ENCODE results near the gene SETD7.

GRCh38 chr4:138239428-138239864 lies 2.7 kb downstream of the SLC7A11 start:
- RRBS = no CpG with 5 or more reads among the region's 1 CpG

DNA sequence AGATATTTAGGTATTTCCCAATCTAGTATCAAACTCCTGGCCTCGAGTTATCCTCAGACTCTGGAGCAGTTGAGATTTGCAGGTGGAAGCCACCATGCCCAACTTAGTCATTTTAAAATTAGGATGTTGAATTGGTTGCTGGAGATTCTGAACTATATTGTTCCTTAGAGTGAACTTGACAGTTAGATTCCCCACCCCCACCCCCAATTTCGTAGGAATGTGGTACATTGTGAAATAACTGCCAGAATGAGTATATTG lies 2.2 kb downstream of the NOCT start:
- RRBS = no CpG with 5 or more reads among the region's 2 CpGs

GRCh38 chr4:139054332-139054952 lies 38.9 kb downstream of the NOCT start:
- RRBS = no CpG with 5 or more reads among the region's 4 CpGs

GRCh38 chr4:139177293-139177749 lies 303 bp upstream of the ELF2 start:
- RRBS = 2% methylated on average over 17 of the region's 46 CpGs

GRCh38 chr4:139401274-139401831 lies 52.6 kb upstream of the RAB33B start:
- RRBS = no CpG with 5 or more reads among the region's 5 CpGs

GRCh38 chr4:139402717-139403734 lies 50.9 kb upstream of the RAB33B start:
- RRBS = no CpG with 5 or more reads among the region's 4 CpGs

GRCh38 chr4:139471243-139471518 lies 17.3 kb downstream of the RAB33B start:
- RRBS = no CpG with 5 or more reads among the region's 3 CpGs

DNA sequence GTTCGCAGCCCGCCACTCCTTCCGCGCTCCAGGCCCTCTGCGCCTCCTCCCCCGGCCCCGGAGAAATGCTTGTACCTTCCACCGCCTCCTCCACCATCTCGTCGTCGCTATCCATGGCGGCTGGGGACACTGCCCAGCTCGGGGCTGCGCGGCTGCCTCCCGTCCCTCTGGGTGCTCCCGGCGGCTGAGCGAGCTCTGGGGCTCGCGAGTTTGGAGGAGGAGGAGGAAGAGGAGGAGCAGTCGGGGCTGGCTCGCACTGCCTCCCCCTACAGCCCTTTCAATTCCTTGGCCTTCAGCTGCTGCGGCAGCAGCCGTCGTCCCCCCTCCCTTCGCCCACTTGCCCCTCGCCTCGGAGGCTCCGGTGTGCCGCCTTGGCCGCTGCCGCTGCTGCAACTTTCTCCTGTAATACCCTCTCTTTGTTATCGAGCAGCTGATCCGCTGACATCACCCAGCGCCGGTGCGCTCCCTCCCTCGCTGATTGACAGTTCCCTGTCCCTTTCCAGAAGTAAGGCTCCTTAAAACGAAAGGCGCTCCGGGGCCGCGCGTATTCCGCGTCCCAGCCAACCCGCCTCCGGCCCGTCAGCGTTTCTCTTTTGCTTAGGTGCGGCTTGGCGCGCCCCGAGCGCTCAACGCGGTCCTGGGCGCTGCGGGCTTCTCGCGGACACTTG lies at the start of gene SETD7:
Gene SETD7 (minus strand): TSS at position 197 of the 668 bp plus-strand sequence.
- RRBS = 2% methylated on average over 26 of the region's 62 CpGs

- RRBS = no CpG with 5 or more reads among the region's 11 CpGs
These were observed 3.8 kb upstream of the SETD7 start for GRCh38 chr4:139559665-139560294.

GRCh38 chr4:139560295-139561085 lies 4.5 kb upstream of the SETD7 start:
- RRBS = no CpG with 5 or more reads among the region's 6 CpGs

DNA sequence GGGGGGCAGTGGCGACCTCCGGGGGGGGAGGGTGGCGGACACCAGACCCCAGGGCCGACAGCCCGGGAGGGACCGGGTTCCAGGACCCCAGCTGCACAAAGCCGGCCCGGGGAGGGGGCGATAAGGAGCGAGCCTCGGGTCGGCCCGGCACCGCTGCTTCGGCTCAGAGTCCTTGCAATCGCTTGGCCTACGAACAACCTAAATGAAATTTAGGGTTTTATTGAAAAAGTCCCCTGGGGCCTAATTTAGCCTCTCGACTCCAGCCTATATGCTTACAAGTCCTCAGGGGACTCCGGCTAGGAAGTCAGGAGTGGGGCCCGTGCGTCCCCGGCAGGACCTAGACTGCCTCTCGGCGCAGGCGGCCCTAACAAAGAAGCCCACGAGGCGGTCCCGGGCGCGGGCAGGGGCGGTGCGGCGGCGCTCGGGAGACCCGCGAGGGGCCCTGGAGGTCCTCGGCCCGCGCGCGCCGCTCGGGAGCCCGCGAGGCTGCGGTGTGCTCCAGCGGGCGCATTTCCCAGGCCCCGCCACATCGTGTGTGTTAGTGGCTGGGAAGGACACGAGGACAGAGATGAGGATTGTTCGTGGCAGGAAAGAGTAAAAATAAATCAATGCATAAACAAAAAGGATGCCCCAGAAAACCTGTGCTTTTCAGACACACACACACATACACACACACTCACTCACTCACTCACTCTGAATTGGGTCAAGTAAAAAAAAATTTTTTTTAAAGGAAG lies 70.0 kb downstream of the MGST2 start:
- RRBS = 10% methylated on average over 18 of the region's 53 CpGs

- RRBS = no CpG with 5 or more reads among the region's 3 CpGs
These were observed 126.1 kb downstream of the MGST2 start for GRCh38 chr4:139791651-139792186.

DNA sequence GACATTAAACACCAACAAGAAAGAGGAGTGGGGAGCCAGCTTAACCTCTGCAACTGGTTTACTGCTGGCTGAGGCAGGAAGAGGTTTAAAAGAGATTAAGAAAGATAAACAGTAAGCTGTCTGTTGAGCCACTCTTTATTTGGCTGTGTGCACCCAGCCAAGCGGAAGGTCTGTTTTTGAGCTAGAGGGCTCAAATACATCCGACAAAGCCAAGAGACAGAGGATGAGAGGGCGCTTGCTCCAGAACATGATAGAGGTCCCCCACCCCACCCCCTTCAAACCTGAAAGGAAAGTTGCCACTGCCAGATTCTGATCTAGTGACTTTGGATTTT lies 191.4 kb downstream of the MGST2 start:
- RRBS = no CpG with 5 or more reads among the region's 3 CpGs

DNA sequence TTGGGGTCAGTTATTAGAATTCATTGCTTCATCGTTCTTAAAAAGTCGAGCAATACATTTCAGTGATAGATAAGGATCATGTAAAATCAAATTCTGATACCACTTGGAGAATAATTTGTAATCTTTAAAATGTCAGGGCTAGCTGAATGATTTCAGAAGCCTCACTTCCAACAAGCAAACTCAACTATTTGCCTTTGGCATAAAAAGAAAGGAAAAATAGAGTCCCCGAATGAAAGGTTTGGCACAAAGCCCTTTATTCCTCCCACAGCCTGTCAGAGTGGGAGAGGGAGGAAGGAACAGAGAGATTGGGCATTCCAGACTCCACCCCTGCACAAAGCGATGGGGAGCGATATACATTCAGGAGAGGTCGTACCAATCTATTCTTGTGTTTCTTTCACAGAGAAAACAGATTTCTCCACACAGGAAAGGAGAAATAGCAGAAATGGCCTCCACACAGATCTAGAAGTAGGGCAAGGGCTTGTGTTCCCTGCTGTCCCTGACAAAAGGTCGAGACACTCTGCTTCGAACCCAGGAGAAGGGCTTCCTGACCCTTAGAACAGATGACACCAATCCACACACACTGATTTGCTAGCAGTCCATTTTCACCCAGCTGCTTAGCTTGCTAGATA lies 197.5 kb downstream of the MAML3 start:
- RRBS = no CpG with 5 or more reads among the region's 8 CpGs

- RRBS = no CpG with 5 or more reads among the region's 2 CpGs
These were observed 175.3 kb downstream of the MAML3 start for GRCh38 chr4:139978592-139979081.

DNA sequence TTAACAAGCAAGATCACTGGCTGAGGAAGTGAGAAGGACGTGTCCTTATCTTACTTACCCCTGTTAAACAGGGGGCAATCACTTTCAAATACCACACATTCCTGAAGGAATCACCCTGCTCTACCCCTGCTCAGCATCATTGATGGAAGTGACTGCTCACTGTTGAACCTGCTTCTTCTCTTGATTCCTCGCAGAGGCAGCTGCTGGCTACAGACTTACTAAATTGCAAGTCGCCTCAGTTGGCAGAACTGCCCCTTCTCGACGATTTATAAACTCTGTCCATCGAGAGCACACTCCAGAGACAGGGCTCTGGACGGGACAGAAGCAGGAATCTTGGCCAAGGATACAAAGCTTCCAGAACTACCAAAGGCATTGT lies 165.2 kb downstream of the MAML3 start:
- RRBS = no CpG with 5 or more reads among the region's 7 CpGs

- RRBS = no CpG with 5 or more reads among the region's 8 CpGs
These were observed 123.3 kb downstream of the MAML3 start for GRCh38 chr4:140030575-140031222.

- RRBS = no CpG with 5 or more reads among the region's 8 CpGs
These were observed 121.1 kb downstream of the MAML3 start for GRCh38 chr4:140032703-140033402.

DNA sequence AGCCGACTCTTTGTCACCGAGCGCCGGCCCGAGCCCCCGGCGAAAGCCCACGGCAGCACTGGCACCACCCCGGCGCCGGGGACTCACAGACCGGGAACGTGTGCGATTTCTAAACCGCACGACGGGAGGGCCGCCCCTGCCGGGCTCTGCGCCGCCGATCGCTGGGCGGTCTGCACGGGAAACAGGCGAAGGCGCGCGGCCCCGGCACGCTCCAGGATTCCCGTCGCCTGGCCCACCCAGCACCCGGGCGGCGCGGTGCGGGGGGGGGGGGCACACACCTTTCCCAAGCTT lies 2.6 kb downstream of the MAML3 start:
- RRBS = 2% methylated on average over 24 of the region's 38 CpGs

Data from AG09309 (cell line).